Cardiac fibroblast (primary cell): ENCODE data around the genes DAD1 and OXA1L.

DNA sequence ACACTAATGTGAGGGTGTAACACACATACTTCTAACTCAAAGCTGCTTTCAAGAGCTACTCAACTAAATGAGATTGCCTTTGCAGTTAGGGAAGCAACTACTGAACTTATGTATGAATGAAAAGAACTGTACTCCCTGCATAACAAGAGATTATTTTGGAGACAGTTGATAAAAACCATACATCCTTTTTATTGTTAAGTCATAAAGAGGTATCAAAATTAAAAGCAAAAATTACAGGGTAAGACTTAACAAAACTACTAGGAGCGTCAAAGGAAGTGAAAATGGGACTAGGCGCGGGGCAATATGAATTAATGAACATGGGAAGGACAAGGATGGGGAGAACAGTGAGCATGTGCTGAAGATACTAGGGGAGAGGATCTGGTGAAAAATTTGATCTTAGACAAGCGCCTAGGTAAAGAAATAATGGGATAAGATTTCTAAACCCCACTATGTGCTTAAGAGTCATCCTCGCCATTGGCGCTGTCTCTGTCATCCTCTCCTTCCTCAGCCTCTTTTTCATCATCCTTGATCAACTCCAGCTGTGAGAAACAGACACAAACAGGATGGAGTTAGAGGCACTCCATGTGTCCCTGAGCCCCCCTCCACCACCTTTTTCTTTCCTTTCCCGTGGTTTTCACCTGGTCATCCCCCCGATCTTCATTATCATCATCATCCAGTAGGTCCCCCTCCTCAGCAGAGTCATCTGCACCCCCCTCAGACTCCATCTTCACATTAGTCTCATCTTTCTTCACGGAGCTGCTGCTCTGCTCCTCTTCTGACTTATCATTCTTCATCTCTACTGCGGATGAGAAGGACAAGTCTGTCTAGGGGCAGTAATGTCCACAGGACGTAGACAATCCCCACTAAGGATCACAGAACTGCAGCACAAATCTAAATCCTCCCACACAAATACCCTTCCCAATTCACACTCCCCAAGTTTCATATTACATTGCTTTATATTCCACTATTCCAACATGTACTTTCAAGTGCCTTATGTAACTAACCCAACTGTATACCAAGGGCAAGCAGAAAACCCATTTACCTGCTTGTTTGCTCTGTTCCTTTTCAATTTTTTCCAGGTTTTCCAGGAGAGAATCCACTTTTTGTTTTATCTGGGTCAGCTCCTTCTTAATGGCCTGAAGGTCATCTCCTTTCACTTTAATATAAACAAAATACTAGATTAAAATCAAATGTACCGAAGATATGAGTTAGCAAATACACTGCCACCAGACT is 55.3 kb upstream of the OR5AU1 start:
- RRBS, result no CpG with 5 or more reads among the region's 12 CpGs

DNA sequence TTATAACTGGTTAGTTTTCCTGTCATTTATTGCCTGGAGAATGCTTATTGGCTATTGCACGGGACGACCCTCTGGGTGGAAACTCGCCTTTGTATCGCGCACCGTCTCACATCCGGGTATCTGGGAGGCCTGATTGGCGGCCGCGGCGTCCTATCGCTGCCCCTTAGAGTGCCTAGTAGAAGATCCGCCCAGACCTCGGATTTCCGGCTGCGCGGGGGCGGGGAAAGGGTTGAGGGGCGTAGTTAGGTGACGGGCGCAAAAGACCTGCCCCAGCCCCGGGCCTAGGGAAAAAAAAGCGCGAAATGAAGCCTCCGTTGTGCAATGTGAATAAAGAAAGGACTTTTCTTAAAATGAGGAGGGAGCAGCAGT is 364 bp upstream of the HNRNPC start:
- RRBS, result under 1% methylated on average over 15 of the region's 25 CpGs

DNA sequence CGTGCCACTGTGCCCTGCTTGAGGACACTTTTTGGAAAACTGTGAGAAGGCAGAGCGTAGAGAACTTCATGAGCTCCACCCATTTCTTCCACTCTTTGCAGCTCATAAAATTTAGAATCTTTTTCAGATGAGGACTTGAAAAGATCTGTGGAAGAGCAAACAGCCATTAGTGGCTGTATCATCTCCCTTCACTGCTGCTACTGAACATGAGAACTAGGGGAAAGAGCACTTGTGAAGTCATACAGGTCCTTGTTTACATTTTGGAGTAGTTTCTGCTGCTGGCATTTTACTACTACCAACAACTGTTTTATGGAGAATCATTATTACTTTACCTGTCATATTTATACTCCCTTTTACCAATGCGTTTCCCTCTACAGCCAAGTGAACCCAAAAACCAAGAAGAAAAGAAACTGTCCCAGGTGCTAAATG is 41.0 kb downstream of the RPGRIP1 start:
- RRBS, result no CpG with 5 or more reads among the region's 3 CpGs

GRCh38 chr14:21500330-21501009 is 10.7 kb downstream of the METTL3 start:
- RRBS, result no CpG with 5 or more reads among the region's 12 CpGs

- RRBS, result 86% methylated on average over 6 of the region's 22 CpGs
Observed at GRCh38 chr14:21522690-21523849, 3.1 kb downstream of the SALL2 start.

DNA sequence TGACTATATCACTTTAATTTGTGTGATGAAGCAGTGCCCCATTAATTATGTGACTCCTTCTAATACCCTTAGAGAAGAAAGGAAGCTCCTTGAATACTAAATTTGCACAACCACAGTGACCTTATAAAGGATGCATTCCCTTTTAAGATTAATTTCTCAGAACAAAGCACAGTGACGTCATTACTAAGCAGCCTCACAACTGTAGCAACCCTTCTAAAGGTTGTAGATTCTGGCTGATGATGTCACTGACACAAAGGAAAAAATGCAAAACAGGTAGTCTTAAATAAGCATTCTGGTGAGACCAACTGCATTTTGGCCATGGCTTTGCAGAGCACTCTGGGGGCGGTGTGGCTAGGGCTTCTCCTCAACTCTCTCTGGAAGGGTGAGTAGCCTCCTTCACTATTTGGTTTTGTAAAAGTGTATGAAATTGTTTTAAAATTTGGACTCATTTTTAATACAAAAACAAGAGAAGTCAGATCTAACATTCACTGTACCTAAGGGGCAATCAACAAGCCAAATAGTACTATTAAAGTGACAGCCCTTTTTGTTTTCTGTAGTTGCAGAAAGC is 38.5 kb upstream of the OR4E1 start:
- RRBS, result no CpG with 5 or more reads among the region's 2 CpGs

DNA sequence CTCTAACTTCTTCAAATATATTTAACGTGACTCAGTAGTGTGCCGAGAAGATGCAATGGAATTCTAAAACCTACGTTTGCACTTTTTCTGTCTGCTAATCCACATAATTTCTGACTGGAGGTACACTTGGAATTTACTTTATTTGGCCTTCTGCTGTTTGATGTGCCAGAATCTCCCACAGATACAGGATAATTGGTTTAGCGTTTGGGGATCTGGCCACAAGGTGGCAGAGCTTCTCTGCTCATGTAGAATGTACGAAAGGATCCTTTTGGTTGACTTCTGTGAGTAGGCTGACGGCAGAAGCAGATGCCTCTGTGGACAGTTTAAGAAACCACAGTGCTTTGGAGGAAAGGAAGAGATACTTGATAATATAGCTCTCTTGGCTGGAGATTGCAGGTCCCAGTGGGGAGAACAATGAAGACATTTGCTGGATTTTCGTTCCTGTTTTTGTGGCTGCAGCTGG is 75.2 kb upstream of the OR4E1 start:
- RRBS, result no CpG with 5 or more reads among the region's 7 CpGs

DNA sequence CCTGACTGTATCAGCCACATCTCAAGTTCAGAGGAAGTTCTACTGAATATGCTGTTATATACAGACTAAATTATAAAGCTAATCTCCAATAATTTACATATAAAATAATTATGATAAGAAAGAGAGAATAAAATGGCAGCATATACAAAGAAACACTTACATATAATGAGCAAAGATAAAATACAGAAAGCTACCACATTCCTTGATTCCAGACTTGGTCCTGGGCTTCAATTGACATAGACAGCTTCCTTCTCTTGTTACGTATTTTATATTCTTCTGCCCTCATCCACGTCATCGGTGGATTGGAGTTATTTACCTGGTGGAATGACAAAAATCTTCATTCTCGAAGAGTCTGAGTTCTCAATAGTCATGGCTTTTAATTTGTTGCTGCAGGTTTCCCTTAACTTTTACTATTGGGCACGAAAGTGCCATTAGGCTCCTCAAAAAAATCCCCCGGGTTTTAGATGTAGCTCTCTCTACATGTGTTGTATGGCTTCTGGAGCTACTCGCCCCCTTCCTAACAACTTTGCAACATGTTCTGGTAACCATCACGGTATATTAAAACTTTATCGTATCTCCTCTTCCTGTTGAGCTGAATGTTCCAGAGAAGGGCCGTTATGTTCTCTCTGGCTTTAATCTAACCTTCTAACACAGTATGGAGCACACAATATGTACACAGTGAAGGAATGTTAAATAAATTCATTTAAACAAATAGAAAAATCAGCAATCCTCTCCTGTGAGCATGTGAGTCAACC is 319.2 kb upstream of the OR4E1 start:
- RRBS, result no CpG with 5 or more reads among the region's 10 CpGs

DNA sequence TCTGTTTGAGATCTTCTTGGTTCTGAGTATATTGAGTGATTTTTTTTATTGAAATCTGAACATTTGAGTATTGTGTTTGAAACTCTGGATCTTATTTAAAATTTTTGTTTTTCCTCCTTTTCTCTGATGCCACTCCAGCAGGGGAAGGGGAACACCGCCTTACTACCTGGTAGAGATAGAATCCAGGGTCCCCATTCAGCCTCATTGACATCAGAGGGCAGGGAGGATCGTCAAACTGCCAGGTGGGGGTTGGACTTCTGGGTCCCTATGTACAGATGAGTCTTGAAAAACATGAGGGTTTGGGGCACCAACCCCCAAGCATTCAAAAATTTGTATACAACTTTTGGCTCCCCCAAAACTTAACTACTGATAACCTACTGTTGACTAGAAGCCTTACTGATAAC is 444.8 kb upstream of the OR4E1 start:
- RRBS, result no CpG with 5 or more reads among the region's 2 CpGs

GRCh38 chr14:22435243-22435502 is 153.9 kb downstream of the DAD1 start:
- RRBS, result no CpG with 5 or more reads among the region's 2 CpGs

DNA sequence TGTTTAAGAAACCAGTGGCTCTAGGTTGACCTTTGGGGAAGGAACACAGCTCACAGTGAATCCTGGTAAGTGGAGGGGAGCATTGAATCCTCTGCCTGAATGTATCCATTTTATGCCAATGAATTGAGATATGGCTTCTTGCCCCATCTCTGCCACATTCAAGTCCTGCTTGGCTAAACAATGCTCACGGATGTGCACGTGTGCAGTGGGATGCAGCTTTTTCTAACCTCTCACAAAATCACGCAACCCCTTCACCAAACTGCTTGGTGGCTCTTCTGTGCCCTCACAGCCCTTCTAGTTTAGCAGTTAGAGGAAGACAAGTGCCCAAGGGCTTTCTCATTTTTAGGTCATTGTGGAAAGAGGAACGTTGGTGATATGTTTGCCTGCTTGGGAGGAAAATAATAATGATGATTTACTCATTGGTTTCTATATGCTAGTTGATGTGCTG is 111.3 kb downstream of the DAD1 start:
- RRBS, result no CpG with 5 or more reads among the region's 4 CpGs

DNA sequence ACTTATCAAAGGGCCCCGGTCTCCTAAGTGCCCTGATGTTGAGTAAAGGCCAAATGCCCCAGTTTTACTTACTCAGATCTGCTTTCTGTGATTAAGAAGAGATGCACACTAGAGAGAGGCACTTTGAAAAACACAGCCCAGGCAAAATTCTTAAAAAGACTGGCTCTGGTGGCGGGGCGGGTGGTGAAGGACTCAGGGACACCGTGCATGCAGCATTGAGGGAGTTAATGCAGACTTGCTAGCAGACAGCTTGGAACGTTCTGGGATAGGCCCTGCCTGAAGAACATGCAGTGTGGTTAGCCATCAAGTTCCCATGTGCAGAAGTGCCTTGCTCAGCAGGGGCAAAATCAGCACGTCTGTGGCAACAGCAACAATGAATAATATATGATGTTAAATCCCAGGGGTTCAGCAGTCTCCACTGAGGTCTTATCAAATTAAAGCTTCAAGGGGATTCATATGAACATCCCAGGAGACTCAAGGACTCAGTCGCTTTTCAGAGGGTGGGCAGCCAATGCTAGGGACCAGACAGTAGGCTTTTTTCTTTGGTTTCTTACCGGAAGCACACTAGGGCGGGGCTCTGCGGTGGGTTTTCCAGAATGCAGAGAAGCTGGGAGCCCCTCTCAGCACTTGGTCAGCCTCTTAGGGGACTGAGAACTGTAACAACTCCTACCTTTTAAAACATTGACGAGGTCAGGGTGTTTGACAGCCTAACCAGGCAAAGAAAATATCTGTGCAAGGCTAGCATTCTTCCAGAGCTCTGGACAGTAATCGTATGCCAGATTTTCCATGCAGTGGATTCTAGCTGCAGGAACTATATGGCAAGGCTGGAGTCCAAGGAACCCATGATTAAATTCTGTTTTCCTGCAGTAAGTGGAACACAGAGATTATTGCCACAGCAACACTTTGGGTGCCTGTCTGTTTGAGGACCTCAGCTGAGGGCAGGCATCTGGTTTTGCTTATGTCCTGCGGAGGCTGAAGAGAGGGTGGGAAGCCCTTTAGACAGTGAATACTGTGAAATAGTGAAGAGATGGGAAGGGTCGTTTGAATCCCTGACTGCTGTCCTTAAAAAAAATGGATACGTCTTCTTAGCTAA is 104.7 kb downstream of the DAD1 start:
- RRBS, result no CpG with 5 or more reads among the region's 15 CpGs

GRCh38 chr14:22511618-22512041 is 77.4 kb downstream of the DAD1 start:
- RRBS, result no CpG with 5 or more reads among the region's 3 CpGs

GRCh38 chr14:22520075-22520636 is 68.9 kb downstream of the DAD1 start:
- RRBS, result no CpG with 5 or more reads among the region's 6 CpGs

DNA sequence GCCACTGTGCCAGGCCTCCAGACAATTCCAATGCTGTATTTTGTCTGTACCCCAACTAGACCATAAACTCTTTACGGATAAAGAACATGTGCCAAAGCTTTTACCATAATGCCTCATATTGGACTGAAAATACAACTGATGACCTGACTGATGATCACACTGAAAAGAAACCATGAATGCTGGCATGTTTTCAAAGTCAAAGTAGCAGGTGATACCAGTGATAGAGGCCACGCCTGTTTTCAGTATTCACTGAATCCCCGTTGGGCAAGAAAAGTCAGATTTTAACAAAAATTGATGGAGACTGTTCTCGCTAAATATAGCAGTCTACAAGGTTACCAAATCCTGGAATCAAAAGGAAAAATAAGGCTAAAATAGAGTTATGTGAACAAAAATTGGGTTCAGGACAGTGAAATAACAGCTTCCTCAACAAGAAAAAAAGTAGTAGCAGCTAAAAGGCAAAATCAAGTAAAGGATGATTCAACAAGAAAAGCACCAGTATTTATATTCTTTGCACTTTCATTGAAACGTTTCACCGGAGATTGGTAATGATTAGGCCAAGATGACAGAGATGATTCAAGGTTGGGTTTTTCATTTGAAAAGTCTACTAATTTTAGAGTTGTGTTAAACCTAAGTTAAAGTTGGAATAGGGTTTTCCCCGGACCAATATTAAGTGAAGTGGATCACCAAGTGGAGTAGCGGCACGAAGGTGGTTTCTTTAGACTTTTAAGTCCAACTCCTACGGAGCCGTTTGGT is 828 bp downstream of the DAD1 start:
- RRBS, result 21% methylated on average over 1 of the region's 11 CpGs

GRCh38 chr14:22588773-22589455 is at the start of gene DAD1:
Gene DAD1, minus strand, starts transcription at chr14:22589224.
- RRBS, result 2% methylated on average over 6 of the region's 43 CpGs

- RRBS, result no CpG with 5 or more reads among the region's 21 CpGs
Observed at GRCh38 chr14:22603086-22604001, 5.2 kb downstream of the ABHD4 start.

DNA sequence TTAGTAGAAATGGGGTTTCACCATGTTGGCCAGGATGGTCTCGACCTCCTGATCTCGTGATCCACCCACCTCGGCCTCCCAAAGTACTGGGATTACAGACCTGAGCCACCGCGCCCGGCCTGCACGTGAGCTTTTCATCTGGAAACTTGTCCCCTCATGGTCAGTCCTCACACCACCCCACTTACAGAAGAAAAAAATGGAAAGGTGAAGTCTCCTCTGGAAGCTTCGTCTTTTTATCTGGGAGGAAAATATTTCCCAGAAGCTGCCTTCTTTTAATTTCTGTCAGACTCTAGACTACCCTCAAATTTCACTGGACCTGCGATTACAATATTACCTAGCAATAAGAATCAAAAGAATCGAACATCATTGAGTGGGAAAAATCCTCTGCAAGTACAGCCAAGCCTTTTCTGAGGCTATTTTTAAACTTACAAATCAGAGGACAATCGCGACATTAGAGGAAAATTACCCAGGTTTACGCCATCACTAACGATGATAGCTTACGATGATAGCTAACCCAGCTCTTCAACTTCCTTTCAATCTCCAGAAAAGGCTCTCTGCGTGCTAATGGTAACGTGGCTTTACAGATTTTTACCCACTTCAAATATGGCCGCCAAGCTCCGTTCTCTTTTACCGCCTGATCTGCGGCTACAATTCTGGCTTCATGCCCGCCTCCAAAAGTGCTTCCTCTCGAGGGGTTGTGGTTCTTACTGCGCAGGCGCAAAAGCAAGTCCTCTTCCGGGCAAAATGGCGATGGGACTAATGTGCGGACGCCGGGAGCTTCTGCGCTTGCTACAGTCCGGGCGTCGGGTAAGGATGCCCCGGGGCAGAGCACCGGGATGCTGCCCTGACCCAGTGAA is at the start of gene OXA1L:
OXA1L (plus strand) TSS at position 731 of the 857 bp plus-strand sequence.
- RRBS, result 5% methylated on average over 5 of the region's 36 CpGs

DNA sequence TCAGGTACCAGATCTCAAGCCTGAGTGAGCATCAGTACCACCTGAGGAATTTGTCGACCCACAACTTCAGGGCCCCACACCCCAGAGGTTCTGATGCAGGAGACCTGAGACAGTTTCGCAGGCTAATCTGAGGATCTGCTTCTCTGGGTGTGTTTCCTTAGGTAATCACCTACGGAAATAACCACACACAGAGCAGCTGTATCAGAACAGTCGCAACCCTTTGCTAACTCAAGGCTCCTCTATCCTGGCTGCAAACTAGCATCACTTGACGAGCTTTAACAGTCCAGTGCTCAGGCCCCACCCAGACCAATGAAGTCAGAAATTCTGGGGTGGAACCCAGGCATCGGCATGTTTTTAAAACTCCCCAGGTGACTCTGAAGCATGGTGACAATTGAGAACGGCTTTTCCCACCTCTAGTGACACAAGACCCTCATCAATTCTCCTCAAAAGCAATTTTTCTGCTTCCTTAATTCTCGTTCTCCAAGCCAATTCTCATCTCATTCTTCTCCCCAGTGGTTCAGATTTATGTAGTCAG is 20.7 kb downstream of the SLC7A7 start:
- RRBS, result no CpG with 5 or more reads among the region's 8 CpGs